Neural crest cell (in vitro differentiated cells): ENCODE measurements around the gene DAAM2.

DNA sequence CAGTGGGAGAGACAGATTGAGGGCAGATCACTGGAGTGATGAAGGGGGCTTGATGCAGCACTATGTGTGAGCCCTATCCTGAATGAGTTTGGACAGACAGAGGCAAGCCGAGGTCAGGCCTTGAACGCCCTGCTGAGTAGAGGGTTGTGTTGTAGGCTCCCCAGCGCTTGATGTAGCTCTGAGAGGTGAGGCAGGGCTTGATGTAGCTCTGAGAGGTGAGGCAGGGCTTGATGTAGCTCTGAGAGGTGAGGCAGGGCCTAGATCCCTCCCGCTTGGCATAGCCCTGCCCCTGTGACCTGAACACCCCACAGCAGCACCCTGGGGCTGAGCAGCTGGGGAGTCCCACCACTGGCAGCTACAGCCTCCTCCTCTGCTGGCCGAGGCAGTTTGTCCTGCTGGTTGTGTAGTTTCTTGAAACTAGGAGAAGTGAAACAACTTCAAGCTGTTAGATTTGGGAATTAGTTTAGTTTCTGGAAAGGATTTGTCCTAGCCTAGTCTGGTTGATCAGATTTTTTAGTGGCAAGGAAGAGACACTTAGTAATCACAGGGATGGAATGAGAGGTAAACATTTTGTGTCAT, 58.8 kb downstream of the ZFAND3 start:
- PRO-cap = no peak

DNA sequence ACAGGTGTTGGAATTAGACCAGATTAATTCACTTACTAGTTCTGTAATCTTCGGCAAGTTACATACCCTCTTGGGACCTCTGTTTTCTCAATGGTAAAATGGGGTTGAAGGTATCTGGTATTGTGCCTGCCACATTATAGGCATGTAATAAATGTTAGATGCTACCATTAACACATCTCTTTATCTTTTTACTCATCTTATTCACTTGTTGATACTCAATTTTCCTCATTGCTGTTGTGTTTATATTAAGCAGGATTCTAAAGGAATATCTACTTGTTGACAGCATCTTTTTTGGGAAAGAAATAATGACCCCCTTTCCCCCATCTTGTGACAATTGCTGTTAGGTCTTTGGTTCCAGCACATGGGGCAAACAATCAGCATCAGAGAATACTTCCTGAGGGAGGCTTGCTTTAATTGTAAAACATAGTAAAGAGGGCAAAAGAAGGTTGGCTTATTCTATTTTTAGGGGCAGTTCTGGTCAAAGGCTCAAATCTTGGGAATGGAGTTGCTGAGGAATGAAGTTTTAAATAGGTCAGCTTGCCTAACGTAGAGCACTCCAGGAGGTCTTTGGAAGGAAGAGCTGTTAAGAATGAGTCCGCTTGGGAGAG, 108.4 kb downstream of the ZFAND3 start:
- PRO-cap = no peak

DNA sequence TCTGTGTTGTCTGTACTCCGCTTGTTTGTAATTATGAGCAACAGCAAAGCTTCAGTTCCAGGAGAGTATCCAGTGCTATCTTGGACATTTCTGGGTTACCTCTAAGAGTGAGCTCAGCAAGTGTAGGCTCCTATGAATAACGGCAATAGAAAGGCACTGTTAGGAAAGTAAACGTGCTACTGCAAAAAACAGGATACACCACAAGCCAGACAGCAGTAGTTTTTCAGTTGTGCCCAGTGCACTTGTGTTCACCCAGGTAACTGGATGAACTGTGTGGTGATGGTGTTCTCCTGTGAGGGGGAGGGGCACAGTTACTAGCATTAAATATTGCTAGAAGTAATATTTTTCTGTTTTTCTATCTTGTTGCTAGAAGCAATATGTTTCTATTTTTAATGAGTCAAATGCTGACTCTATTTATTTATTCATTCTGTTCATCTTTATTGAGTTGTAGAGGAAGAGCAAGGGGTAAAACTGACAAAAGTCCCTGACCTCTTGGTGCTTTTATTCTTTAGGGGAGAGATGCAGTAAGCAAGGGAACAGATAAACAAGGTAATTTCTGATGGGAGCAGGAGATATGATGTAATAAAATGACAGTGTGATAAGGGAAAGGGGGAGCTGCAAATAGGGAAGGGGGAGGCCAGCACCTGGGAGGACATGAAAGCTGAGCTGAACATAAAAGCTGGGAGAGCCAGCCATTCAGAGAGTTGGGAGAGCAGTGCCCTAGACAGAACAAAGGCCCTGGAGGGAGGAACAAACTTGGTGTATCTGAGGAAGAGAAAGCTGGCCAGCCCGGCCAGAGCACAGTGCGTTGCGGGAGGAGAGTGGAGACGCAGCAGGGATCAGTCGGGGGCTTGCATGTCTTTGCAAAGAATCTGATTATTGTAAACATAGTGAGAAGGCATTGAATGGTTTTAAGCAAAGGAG, 317.8 kb downstream of the ZFAND3 start:
- PRO-cap = unidirectional peak, plus-strand start at position 801 of the sequence

- PRO-cap = no peak
These were observed 337.6 kb downstream of the ZFAND3 start for GRCh38 chr6:38157027-38157648.

GRCh38 chr6:38158419-38159186, 339.1 kb downstream of the ZFAND3 start:
- PRO-cap = no peak

DNA sequence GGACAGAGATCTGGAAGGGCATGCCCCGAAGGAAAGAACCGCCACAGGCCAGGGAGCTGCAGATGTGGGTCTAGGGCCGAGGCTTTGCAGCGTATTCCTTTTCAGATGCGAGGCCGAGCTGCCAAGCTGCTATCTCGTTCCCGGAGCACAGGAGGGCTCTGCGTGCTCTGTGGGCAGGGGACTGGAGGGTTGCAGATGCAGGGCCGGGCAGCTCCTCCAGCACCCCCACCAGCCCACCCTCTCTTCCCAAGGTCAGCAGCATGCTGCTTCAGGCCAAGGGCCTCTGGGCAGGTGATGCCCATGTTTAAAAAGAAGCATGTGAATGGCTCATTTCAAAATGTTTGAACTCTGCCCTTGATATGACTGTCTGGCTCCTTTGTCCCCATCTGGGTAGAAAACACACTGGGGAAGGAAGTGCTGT, 353.2 kb downstream of the ZFAND3 start:
- PRO-cap = no peak

DNA sequence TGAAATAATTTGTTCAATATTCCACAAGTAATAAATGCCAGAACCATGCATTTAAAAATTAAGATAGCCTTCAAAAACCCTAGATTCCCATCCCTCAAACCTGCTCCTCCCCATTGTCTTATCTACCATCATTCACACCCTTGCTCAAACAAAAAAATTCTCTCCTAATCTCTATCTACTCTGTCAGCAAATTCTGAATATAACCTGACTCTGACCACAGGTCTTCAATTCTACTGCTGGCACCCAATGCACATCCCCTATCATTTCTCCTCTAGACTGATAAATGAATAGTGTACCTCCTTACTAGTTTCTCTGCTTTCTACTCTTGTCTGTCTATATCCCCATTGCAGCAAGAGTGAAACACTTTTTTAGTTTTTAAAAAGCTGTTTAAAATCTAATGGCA, 208.3 kb downstream of the BTBD9 start:
- PRO-cap = no peak

DNA sequence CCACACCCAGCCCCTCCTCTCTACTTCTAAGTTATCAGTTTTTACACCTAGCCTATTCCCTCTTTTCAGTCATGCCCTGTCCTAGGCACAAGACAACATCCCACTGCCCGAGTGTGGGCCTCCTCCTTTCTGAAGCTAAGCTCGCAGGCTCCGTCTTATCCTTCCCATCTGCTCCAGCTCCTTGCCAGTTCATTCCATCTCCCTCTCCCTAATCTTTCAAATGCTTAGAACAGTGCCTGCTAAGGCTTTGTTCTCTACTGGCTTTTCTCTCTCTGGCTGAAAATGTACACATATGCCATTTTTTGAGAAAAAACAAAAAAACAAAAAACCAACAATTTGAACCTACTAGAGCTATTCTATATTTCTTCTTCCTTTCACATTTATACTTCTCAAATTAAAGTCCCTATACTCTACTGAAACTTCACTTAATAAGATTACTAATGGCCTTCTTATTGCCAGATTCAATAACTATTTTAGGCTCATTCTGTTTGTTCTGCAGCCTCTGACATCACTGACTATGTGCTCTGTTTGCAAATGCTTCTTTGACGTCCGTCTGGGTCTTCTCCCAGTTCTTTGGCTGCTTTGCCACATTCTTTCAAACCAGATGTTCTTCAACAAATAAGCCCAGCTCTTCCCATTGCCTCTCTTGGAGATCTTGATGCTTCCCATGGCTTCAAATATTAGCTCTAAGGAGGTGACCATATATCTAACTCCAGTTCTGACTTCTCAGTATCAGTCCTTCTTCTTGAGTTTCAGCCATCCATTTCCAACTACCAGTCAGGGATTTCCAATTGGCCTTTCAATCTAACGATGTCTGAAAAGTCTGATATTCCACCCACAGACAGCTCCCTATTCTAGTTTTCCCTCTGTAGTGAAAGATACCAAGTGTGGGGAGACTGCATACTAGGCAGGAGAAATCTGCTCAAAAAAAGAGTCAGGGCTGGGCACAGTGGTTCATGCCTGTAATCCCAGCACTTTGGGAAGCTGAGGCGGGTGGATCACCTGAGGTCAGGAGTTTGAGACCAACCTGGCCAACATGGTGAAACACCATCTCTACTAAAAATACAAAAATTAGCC, 117.4 kb downstream of the BTBD9 start:
- PRO-cap = no peak

- PRO-cap = no peak
These were observed 92.1 kb downstream of the BTBD9 start for GRCh38 chr6:38547554-38548025.

DNA sequence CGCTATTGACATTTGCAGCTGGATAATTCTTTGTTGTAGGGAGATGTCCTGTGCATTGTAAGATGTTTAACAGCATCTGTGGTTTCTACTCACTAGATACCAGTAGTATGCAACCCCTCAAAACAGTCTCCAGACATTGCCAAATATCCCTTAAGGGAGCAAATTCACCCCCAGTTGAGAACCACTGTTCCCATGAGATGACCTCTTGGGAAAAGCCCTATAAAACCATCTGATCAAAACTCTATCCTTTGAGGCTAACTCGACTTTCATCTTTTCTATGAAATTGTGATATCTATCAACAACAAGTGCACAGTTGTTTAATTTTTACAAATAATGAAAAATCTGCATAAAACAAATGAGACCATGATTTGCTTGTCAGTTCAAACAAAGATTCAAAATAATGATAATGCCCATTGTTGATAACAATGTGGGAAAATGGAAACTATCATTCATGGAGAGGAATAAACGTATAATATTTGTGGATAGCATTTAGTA, 74.4 kb downstream of the BTBD9 start:
- PRO-cap = no peak

GRCh38 chr6:38638783-38639443, 816 bp downstream of the BTBD9 start:
- PRO-cap = unidirectional peak, plus-strand start at chr6:38639346

GRCh38 chr6:38676507-38677478, 26.2 kb downstream of the GLO1 start:
- PRO-cap = no peak

DNA sequence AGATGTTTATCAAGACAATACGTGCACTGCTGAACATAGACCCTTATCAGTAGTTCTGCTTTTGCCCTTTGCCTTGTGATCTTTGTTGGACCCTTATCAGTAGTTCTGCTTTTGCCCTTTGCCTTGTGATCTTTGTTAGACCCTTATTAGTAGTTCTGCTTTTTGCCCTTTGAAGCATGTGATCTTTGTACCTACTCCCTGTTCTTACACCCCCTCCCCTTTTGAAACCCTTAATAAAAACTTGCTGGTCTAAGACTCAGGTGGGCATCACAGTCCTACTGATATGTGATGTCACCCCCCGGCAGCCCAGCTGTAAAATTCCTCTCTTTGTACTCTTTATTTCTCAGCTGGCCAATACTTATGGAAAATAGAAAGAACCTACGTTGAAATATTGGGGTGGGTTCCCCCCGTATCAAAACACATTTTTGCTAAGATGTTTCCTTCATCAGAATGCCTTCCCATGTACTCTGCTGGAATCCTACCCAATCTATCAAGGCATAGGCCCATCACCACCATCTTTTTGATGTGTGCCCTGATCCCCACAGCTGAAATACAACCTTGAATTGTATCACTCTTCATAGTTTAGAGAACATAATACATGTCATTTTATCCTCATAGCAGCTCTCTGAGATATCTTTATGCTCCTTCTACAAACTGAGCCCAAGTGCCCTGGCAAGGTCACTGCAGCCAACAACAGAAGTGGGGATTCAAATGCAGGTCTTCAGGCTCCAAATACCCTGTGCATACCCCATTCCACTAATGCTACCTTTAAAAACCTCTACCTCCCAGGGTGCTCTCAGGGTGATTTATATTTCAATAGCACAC, 2.9 kb downstream of the GLO1 start:
- PRO-cap = no peak

DNA sequence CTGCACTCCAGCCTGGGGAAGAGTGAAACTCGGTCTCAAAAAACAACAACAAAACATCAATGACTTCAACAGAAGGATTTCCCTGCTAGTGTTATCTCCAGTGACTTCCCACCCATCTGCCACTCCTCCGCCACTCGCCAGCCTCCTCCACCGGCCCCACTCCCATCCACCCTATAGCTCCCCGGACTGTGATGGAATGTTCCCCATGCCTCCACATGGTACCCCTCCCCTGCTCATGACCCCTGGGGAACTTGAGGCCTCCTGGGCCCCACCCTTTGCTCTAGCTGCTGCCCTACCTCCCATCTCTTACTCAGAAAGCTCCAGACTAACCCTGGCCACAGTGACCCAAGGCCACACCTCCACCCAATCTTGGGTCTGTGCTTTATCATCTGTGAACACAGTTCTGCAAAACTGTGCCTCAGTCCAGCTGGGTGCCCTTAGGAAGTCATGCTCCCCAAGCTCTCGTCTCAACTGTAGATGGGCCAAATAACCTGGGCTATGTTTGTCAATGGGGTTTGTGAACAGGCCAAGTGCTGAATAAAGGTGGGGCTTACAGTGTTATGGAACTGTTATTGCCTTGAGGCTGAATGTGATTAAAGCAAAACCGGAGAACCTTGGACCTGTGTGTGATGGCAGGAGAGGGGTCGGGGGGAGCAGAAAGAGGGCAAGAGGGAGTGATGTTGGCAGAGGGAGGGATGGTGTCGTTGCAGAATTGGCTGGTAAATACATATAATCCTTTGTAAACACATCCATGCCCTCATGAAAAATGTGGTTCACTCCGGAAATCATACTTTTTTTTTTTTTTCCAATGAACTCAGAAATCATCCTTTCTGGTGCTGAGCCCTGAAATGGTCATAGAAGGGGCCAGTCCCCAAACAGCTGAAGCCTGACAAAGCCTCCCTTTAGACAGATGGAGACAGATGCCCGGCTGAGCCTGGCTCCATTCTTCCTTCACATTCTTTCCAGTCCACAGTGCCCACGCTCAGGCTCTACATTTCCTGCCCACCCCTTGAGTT, 41.6 kb downstream of the KCNK5 start:
- PRO-cap = no peak

DNA sequence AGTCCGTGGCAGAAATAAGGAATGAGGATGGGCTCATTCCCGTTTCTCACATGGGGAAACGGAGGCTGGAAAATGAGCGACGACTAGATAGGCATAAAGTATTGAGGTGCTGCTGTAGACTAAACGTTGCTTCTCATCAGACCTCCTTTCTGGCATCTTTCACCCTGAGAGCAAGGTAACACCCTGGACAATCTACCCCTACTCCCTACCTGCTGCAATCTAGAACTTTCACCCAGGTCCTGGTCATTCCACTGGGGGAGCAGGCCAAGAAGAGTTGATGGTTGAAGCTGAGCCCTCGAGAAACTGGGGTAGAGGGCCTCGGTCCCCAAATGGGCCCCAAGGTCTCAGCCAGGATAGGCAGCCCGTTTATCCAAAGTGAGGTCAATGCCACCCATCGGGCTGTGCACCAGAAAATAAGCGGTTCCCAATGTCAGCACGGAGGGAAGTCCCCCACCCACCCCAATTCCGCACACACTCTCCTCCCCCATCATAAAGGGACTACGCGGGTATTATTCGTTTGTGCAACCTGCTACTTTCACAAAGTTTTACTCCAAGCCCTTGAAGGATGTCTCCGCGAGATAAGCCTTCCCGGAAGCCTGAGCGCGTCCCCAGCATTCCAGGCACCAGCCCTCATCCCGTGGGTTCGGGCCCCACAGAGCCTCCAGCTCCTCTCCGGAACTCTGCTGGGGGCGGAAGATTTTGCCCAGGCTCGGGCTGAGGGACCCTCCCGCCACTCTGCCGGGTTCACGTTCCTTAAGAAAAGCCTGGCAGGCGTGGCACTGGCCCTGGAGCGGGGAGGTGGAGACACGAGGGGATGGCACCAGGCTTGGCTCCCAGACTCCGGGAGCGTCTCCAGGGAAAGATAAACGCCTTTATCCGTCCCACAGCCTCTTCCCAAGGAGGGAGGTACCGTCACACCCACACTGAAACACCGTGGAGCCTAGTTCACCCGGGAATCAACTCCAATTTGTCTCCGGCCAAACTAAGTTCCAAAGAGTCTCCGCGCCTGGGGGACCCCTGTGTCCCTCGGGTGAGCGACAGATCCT, 1.2 kb downstream of the KCNK5 start:
- PRO-cap = no peak

GRCh38 chr6:39792088-39792796, at the start of gene DAAM2:
DAAM2 (plus strand) TSS chr6:39792376.
- PRO-cap = bidirectional peak, plus-strand start at chr6:39792221, minus-strand start at chr6:39792017; unidirectional peak, plus-strand start at chr6:39792221; bidirectional peak, plus-strand start at chr6:39792377, minus-strand start at chr6:39792301; bidirectional peak, plus-strand start at chr6:39792623, minus-strand start at chr6:39792581; bidirectional peak, plus-strand start at chr6:39792756, minus-strand start at chr6:39792669

DNA sequence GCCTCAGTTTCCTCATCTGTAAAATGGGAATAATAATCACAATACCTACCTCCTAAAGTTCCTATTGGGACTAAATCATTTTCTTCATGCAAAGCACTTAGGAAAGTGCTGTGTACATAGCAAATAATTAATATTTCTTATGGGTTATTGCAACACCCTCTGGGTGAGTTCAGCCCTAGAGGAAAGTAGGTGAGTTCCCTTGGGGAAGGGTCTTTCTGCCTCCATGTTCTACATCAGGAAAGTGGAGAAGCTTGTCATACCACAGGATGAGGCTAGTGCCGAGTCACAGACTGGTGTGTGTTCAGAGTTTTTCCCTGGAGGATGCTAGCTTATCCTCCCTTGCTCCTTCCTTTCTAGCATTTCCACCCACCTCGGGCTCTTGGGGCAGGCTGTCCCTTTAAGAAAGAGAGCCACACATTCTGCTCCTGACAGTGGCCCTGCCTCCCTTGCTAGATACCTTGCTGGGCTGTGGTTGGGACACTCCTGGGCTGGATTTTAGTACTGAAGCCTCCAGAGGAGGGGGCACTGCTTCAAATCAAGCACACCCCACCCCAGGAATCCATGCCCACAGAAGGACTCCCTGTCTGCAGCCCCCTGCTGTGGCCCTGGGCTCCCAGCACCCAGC, 28.7 kb downstream of the DAAM2 start:
- PRO-cap = no peak

DNA sequence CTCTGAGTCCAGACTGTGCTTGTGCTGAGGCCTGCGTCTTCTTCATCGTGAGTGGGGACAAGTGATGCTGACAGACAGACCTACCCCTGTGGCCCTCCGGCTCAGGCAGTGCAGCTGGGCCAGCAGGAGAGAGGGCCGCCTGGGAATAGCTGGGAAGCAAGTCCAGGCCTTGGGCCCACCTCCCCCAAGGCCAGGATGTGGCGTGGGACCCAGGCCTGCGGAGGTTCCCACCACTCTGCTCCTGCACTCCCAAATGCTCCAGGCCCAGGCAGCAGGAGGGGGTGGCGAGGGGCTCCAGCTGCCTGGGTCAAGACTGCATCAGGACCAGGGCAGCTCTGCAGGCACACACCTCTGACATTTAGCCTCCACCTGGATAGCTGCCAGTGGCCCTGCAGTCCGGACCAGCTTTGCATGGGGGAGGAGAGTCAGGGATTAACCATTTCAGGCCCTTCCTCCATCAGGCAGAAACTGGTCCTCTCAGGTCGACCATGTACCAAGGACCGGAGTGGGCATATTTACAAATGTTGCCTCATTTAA, 38.3 kb downstream of the DAAM2 start:
- PRO-cap = no peak

DNA sequence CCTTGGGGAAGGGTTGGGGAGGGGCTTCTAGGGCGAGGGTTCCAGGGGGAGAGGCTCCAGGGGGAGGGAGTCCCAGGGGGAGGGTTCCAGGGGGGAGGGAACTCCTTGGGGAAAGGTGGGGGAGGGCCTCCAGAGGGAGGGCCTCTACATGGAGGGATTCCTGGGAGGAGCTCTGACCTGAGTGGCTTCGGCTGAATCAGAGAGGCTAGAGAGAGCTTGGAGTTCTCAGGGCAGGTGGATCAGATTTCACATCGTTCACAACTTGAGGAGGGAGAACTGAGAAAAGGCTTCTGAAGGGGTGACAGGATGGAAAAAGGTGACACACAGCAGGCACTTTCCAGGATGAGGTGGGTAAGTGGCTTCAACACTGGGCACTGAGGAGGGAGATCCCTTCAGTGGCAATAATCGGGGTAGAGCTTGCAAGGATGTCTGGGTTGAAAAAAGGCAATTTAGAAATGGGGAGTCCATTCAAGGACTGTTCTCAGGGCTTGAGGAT, 49.2 kb downstream of the DAAM2 start:
- PRO-cap = no peak

- PRO-cap = no peak
These were observed 33.2 kb downstream of the MOCS1 start for GRCh38 chr6:39901093-39901467.